SK-N-MC (cell line): ENCODE results near the genes DTD1 and RIN2.

DNA sequence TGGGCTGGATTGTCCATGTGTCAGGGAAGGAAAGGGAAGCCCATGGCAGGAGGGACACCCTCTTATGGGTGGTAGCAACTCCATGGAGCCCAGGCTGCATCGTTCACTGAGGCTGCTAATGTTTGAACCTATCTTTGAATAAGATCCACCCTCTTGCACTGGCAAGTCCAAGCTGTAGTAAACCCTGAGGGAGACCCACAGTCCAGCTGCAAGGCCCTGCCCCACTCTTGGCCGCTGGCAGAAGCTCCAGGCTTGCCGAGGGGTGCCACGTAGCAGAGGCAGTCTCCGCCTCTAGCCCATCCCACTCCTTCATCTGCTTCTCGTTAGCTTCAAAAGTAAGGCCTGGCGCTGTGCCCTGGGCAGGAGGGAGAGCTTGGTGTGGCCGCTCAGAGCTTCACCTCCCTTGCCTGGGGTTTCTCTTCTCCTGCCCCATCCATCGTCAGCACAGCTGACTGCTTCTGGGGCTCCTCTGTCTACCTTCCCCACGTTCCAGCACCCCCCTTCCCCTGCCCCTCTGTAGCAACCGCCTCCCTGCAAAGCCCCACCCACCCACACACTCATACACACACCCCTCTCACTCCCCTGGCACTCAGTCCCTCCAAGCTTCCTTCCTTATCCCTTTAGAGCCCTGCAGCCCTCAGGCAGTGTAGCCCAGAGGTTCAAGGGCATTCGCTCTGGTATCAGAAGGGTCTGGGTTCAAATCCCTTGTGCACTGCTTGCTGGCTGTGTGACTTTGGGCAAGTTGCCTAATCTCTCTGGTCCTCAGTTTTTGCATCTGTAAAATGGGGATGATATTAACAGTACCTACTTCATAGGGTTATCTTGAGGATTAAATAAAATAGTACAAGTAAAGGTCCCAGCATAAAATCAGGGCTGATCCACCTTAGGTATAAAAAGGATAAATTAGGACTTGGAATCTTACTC is 94.5 kb downstream of the SNX5 start:
- RRBS: no CpG with 5 or more reads among the region's 12 CpGs

- RRBS: no CpG with 5 or more reads among the region's 9 CpGs
These were observed 86.1 kb downstream of the SNX5 start for GRCh38 chr20:17882464-17882917.

GRCh38 chr20:17895032-17895991 is 73.3 kb downstream of the SNX5 start:
- RRBS: 70% methylated on average over 2 of the region's 36 CpGs

GRCh38 chr20:17943318-17943964 is 25.2 kb downstream of the SNX5 start:
- RRBS: no CpG with 5 or more reads among the region's 5 CpGs

GRCh38 chr20:17969250-17969712 is 463 bp downstream of the MGME1 start:
- RRBS: no CpG with 5 or more reads among the region's 29 CpGs

- RRBS: 1% methylated on average over 29 of the region's 115 CpGs
These were observed 1.2 kb downstream of the OVOL2 start for GRCh38 chr20:18056122-18057219.

DNA sequence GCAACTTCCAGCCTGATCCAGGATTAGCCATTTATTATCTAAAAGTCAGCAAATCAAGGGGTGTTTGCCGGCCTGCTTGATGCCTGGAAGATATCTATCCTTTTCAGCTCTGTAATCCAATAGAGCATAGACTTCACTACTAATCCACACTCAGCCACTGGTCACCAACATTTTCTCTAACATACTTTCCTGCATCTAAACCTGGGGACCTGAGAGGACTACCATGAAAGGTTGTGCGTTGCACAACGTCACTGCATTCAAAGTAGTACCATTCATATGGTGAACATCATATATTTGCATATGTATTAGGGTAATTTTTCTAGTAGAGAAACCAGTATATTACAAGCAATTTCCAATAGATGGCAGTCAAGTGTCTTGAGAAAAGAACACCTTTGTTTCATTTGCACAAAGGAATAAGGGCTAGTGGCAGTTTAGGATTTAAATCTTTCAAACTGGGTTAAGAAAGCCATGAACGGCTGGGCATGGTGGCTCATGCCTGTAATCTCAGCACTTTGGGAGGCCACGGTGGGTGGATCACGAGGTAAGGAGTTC is 53.7 kb downstream of the DZANK1 start:
- RRBS: no CpG with 5 or more reads among the region's 6 CpGs

DNA sequence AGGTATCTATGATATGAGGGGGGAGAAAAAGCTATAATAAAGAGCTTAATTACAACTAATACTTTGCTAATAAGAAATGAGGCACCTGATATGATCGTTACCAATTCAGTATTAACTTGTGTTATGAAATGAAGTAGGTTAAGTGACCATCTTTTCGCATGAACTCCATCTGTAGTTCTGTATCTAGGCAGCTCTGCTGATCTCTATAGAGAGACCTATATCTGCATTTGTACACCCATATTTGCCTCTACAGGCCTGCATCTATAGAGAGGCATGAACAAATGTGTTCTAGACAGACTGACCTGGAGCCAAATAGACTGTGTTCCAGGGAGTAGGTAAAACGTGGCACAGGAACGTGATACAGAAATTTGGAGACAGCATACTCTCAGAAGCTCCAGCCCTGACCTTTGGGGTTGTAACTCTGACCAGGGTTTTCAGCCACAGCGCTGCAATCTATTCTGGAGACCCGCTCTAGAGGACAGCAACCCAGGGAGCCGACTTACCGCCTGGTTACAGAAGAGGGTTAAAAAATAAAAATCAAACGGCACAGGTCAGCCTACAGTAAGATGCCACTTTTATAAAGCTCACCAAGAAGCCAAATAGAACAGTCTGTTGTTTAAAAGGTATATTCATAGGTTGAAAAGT is 1.0 kb downstream of the RBBP9 start:
- RRBS: no CpG with 5 or more reads among the region's 9 CpGs

GRCh38 chr20:18587593-18588820 is at the start of gene DTD1:
TSS of gene DTD1 (plus strand) at chr20:18588054.
- RRBS: under 1% methylated on average over 16 of the region's 104 CpGs

- RRBS: no CpG with 5 or more reads among the region's 15 CpGs
These were observed 163.1 kb upstream of the SLC24A3 start for GRCh38 chr20:19049166-19049864.

- RRBS: no CpG with 5 or more reads among the region's 4 CpGs
These were observed 2.0 kb upstream of the SLC24A3 start for GRCh38 chr20:19210447-19210802.

DNA sequence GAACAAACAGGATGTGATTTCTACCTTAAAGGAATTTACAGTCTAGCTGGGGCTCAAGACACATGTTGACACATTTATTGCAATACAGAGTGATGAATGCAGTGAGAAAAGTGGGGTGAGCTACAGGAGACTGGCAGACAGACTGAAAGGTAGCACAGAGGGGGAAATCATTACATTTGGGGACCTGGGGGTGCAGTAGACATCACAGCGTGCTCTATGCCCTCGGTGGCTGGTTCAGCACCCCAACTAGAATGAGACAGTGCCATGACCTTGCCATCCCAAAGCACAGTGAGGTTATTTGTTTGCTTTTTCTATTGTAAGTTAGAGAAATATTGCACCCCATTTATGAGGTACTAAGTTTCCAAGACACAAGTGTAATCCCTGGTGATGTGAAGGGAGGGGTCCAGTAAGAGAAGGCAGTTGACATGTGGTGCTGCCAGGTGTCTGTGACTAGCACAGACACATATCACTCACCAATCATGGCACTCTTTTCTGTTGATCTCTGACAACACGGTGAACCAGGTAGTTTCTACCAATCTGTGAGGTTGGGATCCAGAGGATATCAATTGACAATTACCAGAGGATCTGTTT is 194.2 kb downstream of the SLC24A3 start:
- RRBS: no CpG with 5 or more reads among the region's 3 CpGs

DNA sequence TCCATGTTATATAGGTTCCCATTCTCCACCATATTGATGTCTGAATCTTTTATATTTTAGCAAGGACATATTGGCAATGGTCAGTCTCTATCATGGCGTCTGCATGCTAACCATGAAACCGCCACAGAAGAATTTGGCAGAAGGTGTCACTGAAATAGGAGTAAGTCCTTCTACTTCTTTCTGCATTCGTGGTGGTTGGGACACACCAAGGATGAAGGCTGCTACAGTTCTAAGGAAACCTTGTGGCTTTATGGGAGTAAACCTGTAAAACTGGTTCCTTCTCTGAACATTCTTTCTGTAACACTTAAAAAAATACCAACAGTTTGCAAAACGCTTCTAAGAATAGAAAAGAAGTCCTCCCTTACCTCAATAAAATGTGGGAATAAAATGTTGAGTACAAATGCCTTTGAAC is 195.3 kb downstream of the SLC24A3 start:
- RRBS: no CpG with 5 or more reads among the region's 4 CpGs

GRCh38 chr20:19757762-19758806 is at the start of gene RIN2:
TSS of gene RIN2 (plus strand) at chr20:19758258.
- RRBS: 9% methylated on average over 43 of the region's 71 CpGs

GRCh38 chr20:19815246-19815985 is 57.4 kb downstream of the RIN2 start:
- RRBS: no CpG with 5 or more reads among the region's 9 CpGs

- RRBS: no CpG with 5 or more reads among the region's 21 CpGs
These were observed 128.1 kb downstream of the RIN2 start for GRCh38 chr20:19885786-19886947.

DNA sequence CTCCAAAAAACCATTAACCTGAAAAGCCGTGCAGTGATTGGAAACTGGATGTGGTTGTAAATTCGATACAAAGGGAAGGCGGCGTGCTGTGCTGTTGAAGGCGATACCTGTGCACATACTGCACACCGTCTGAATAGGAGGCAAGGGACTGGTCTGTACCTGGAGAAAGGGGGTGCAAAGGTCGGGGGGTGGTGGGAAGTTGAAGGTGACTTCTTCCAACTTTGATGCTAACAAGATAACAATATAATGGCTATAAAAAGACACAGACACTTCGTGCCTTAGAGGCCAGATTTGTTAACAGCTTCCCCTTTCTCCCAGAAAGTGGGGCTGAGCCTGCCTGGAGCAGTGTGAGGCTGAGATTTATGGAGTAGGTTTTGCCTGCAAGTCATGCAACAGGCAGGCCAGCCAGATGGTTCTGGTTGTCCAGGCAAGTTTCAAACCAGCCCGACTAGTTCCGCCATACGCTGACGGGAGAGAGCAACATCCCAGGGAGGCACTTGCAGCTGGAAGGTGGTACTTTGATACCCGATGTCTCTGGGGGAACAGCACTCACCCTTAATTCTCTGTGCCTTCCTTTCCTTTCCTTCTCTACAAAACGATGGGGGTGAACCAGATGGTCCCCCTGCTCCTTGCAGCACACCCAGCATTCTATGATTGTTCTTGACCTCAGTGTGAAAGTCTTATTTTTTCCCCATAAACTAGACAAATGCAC is 81.4 kb upstream of the NAA20 start:
- RRBS: no CpG with 5 or more reads among the region's 14 CpGs

DNA sequence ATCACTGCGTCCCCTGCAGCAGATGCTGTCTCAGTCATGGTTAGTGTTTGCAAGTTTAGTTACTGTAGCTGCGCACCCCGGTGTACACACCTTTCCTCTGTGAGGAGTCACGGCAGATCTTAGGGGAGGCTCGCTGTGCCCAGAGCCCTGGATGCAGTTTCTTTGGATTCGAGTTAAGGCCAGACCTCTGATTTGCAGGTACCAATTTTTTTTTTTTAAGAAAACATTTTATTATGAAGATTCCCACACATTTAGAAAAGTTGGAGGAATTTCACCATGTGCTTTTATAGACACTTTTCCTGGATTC is 794 bp downstream of the NAA20 start:
- RRBS: no CpG with 5 or more reads among the region's 6 CpGs

- RRBS: no CpG with 5 or more reads among the region's 13 CpGs
These were observed 32.7 kb downstream of the CFAP61 start for GRCh38 chr20:20084815-20085600.